SEM (cell line): ENCODE measurements around the genes GPR156 and NDUFB4.

- PRO-cap = no peak
These were observed 170.8 kb upstream of the ZBTB20 start for GRCh38 chr3:115317752-115318380.

- PRO-cap = no peak
These were observed 169.3 kb downstream of the GAP43 start for GRCh38 chr3:115792223-115793462.

DNA sequence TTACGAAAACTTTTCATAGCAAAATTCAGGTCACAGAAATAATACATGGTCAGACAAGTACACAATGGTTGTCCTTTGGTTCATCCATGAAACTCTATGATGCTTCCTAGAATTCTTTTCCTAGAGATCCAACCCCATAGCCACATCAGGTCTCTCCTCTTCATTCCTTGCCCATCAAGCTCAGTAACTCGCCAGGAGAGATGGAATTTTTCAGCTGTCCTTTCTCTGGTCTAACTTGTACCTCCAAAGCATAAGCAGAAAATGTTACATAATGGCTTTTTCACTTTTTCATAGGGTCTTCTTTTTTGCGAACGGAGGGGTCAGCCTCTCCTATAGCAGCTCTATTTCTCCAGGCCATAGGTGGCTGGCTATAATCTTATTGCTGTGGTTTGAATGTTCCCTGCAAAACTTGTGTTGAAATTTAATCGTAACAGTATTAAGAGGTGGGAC lies 34.7 kb downstream of the LSAMP start:
- PRO-cap = no peak

GRCh38 chr3:117738487-117738908 lies 1293.2 kb upstream of the LSAMP start:
- PRO-cap = no peak

DNA sequence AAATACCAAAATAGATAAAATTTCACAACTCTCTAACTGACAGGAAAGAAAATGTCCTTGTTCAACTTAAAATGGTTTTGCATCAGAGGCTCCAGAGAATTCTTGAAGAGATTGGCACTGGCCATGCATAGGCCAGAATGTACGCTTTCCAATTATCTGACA lies 291.8 kb downstream of the IGSF11 start:
- PRO-cap = no peak

DNA sequence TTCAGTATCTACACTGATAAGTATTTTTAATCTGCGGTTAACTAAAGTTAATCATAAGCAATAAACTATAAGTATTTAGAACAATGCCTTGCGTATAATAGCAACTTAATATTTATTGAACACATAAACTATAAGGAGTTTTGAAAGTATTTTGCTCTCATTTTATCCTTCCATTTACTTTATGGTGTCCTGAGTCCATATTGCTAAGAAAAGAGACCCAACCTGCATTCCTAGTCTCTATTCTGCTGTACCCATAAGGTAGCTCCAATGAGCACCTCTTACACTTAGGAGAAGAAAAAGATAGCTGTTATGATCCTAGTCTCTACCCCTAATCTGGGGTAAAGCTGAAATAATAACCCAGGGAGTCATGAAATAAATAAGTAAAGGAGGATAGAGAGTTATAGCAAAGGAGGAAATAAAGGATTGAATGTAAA lies 268.7 kb downstream of the IGSF11 start:
- PRO-cap = no peak

GRCh38 chr3:119305366-119305757 lies 11.2 kb downstream of the ARHGAP31 start:
- PRO-cap = no peak

DNA sequence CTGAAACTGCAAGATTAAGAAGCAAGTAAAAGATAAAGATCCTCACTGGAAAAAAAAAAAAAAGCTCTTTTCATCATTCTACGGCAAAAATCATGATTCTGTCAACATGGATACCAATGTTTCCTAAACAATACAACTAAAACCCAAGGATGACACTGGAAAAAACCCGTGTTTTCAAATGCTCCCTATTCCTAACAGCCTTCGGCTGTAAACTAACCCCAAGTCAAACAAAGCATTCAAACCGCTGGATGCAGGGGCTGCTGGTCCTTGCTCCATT lies 632 bp downstream of the TMEM39A start:
- PRO-cap = no peak

DNA sequence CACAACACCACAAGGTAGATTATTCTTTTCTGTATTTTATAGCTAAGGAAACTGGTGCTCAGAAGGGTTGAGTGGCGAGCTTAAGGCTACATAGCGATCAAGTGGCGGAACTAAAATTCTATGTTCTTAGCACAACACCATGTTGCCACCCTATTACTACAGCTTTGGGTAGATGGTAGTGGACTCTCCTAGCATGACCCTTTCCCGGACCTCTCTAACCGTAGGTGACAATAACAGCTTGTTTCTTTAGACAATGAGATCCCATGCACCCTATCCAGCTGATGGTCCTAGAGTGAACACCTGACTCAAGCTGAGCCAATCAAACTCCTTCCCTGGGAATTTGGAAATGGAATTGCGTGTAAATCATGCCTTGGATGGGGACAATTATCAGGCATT lies 4.7 kb downstream of the POPDC2 start:
- PRO-cap = no peak

DNA sequence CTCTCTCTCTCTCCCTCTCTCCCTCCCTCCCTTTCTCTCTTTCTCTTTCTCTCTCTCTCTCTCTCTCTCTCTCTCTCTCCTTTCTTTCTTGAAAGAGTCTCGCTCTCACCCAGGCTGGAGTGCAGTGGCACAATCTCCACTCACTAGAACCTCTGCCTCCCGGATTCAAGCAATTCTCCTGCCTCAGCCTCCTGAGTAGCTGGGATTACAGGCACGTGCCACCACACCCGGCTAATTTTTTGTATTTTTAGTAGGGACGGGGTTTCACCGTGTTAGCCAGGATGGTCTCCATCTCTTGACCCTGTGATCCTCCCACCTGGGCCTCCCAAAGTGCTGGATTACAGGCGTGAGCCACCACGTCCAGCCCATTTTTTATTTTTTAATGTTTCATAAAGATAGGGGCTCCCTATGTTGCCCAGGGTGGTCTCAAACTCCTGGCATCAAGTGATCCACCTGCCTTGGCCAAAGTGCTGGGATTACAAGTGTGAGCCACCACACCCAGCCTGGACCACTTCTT lies 126.4 kb downstream of the GSK3B start:
- PRO-cap = no peak

DNA sequence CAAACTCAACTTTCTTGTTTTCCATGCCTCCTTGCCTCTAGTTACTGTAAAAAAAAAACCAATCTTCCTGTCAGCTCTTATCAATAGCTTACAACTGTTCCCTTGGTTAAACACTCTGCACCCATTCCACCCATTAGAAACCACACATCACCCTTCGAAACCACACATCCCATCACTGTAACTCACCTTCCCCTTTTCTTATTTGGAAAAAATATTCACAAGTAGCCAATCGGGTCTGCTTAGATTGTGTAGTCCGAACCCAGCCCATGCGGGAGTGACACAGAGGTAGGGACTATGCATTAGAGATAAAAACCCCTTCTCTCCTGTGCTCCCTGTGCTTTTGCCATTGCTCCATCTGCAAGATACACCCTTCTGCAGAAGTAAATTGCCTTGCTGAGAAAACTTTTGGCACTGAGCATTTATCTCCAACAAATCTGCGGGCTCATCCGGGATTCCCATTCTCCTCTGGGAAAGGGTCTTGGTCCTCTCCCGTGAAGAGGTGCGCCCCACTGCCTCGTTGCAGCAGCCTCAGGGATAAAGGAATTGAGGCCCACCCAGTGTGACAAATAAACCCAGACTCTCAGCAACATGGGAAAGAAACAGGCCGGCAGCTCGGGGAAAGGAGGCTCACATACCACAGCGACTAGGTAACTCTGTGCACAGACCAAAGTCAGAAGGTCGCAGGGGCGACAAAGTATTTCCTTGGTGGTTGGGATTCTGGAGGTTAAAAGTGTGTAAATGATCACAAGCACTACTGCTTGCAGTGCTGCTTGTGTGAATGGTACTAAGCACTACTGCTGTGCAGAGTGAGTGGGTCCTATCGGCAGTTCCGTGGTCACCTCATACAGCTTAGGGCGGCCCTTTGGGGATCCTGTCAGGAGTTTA lies 54.6 kb downstream of the GSK3B start:
- PRO-cap = no peak

DNA sequence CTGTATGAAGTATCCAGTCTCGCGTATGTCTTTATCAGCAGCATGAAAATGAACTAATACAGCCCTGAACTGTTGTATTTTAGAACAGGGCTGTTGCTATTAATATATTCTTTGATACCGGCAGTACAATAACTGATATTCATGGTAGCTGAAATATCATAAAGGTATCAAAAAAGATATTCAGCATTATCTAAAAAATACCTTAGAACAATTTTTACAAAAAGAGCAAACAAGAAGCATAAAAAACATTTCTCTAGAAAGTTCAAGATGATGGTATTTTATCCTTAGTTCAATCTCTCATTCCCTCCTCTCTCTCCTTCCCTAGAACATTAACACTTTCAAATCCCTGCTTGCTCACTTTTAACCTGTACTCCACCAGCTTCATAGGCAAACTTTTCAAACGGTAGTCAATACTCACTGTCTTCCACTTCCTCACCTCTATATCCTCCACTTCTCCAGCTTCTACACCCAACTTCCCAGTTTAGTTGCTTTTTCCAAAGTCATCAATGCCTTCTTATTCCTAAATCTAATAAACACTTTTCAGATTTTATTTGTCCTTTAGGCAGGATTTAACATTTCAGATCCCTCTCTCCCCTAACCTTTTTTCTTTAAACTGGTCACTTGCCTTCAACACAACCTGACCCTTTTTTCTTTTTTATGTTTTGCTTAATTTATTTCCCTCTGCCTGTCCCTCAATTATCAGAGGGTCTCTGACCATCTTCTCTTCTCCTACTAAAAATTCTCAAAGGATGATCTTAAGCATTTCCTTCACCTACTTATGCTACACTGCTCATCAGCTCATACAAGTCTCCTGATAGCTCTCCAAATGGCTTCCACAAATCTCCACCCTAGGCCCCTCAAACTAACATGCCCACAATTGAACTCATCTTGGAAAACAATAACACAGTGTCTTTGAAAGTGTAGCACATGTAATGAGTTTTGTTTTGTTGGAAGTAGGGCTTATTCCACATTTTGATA lies 40.0 kb downstream of the GSK3B start:
- PRO-cap = no peak

GRCh38 chr3:120284695-120285655 lies at the start of gene GPR156:
GPR156 (minus strand) TSS chr3:120285222.
- PRO-cap = no peak

DNA sequence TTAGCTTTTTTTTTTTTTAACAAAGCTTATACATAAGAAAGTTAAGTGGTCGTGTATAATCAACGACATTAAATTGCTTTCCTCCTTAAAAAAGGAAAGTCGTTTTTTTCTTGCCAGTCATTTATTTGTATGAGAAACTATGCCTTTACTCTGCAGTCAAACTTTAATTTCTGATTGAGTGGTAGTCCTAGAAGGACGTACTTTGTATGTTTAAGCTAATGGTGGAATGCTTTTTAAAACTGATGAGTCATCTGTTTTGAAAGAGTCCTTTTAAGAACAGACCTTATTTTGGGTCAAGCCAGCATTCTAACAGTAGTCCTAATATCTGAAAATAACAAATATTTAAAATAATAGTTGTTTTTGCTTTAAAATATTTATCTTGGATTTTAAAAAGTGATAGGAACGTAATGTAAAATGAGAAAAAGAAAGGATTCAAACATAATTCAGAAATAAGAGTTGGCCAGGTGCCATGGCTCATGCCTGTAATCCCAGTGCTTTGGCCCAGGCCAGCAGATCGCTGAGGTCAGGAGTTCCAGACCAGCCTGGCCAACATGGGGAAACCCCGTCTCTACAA lies 1.2 kb upstream of the LRRC58 start:
- PRO-cap = no peak

- PRO-cap = no peak
These were observed 47.4 kb upstream of the LRRC58 start for GRCh38 chr3:120396160-120397254.

GRCh38 chr3:120418254-120419418 lies 32.2 kb downstream of the FSTL1 start:
- PRO-cap = no peak

DNA sequence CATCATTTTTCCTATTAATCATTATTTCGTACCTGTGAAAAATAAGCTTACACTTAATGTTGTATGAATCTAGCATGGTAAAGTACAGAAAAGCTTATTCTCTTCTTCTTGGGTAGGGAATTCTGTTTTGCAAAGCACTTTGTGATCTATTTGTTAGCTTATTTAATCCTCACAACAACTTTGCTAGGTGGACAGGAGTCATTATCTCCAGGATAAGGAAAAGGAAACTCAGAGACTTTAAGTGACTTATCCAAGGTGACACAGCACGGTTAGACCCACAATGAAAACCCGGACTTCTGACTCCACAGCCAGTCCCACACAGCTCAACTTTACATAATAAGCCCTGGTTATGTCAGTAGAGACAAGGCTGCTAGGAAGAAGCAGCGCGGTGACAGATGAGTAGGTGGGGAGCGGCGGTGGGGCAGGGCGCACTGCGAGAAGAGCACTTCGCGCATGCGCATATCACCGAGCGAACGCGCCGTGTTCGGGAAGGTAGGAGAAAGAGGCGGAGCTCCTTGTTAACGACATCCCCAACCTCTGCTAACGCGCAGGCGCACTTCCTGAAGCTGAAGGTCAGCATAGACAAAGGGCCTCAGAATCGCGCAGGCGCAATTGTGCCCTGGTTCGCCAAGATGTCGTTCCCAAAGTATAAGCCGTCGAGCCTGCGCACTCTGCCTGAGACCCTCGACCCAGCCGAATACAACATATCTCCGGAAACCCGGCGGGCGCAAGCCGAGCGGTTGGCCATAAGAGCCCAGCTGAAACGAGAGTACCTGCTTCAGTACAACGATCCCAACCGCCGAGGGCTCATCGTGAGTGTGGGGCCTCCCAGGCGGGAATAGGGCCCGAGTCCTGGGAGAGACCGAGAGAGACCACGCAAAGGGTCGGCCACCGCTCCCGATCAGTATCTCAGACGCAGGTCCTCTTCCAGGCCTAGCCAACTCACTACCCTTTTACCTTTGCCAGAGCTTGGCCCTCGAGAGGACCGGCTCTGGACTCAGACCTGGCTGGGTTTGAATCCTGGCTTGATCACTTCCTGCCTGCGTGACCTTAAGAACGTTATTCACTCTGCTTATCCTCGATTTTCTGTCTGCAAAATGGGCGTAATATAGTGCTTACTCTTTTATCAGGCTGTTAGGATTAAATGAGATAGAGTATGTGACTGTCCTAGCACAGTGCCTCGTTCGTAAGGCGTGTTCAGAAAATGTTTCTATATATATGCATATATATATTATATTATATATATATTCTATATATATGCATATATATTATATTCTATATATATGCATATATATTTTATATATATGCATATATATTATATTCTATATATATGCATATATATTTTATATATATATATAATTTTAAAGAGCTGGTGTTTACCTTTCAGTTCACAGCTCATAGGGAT lies at the start of gene NDUFB4:
Gene NDUFB4 (plus strand): TSS at position 609 of the 1,405 bp plus-strand sequence.
- PRO-cap = bidirectional peak, plus-strand start at position 595 of the sequence, minus-strand start at position 435 of the sequence; unidirectional peak, minus-strand start at position 1,015 of the sequence

DNA sequence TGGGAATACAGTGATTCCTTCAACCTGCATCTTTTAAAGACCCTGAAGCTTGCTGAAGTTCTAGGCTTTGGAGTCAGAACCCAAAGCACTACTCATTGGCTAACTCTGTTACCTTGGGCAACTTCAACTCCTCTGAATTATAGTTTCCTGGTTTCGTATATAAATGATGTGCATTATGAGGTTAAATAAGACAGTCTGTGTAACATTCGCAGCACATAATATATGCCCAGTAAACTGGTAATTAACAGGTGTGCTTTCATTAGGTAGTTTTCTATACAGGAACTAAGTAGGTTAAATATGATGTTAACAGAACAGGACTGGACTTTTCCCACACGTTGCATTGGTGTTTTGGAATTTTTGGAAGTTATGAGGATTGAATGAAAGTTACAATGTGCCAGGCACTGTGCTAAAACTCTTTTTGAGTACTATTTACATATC lies 1.0 kb downstream of the NDUFB4 start:
- PRO-cap = unidirectional peak, minus-strand start at position 134 of the sequence

DNA sequence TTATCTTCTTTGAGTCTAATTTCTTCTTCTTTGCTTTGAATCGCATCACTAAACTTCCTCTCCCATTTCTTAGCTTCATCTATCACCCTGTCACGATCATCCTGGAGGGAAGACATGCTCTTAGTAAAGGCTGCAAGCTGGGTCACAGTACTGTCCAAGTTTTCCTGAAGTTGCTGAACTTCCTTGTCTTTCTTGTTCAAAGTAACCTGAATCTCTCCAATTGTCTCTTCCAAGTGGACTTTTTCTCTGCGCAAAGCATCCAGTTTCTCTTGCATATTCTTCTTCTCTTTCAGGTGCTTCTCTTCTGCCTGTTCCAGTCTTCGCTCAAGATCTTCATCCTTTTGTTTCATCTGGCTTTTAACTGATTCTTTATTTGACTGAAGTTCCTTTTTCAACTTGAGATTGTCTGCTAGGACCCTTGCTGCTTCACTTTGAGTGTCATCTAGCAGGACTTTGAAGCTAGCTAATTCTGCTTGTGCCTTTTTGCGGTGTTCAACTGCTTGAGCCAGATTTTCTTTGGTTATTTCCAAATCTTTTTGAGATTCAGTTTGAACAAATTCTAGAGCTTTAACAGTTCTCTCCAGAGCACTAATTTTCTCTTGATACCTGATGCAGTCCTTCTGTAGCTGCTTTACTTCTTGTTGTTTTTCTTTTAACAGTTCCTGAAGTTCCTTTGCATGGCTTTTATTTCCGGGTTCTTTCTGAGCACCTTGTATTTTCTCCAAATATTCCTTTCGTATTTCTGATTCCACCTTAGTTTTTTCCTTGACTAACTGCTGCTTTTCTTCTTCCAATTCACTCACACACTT lies 33.3 kb upstream of the HCLS1 start:
- PRO-cap = no peak

- PRO-cap = no peak
These were observed 41.7 kb upstream of the HCLS1 start for GRCh38 chr3:121702371-121702883.